SJSA1 (cell line): ENCODE results near the gene AFTPH.

DNA sequence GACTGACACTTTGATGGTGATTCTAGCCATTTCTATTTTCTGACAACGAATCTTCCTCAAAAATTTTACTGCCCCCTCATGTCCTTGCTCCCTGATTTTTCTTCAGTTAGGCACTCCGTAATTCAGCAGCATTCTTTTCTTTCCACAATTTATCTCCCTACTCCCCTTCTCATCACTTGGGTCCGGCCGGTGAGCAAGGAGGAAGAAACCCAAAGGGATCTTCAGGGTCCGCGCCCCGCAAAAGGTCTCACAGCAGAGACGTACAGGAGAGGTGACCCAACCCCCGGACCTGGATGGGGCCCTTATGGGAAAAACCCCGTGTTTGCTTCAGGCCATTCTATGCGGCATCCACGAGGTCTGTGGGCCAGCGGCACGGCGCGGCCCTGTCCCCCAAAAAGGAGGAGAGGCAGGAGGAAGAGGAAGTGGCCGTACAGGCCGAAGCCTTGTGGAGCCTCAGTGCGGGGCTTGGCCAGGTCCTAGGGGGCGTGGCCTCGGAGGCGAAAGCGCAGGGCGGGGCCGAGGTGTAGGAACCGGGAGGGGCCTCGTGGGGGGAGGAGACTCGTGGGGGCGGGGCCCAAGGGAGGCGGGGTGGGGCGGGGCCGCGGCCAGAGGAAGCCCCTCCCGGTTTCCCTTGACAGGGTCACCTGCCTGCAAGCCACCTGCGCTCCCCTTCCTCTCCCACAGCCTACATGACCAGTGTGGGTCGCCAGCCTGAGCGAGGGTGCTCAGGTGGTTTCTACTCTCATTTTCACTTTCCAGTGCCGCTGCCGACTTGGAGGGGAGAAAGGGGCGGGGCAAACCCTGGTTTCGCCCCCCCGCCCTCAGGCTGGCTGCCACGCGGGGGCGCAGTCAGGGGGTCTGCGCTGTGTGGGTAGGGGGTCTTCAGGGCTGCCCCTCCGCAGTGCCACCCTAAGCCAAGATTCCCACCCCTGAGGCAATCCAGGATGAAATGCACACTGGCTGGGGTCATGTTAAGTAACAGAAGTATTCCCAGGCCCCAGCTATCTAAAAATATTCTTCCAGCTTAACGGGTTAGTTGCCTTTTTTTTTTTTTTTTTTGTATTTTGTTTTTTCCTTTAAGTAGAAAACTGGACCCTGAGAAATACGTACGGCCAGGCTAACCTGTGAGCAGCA lies 156.5 kb upstream of the XPO1 start:
- RAMPAGE, long total RNA: no peak

- RAMPAGE, long total RNA: no peak
Observed at GRCh38 chr2:61713335-61714042, 140.4 kb downstream of the FAM161A start.

GRCh38 chr2:62146183-62146531 lies 49.8 kb upstream of the B3GNT2 start:
- RAMPAGE, long total RNA: no peak

GRCh38 chr2:62304497-62305422 lies 108.8 kb downstream of the B3GNT2 start:
- RAMPAGE, long total RNA: no peak

DNA sequence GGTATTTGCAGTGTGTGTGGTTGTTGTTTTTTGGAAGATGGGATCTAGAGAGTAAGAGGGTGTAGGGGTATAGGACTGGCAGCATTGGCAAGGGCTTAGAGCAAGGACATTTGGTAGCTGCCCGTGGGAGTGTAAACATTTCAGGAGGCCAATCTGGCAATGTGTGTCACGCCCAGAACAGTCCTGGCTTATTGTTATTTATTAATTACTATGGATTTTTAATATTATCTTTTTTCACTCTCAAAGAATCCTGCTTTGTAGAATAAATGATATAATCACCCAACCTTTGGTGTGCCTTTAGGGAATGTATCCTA lies 90.4 kb downstream of the TMEM17 start:
- RAMPAGE, long total RNA: no peak

DNA sequence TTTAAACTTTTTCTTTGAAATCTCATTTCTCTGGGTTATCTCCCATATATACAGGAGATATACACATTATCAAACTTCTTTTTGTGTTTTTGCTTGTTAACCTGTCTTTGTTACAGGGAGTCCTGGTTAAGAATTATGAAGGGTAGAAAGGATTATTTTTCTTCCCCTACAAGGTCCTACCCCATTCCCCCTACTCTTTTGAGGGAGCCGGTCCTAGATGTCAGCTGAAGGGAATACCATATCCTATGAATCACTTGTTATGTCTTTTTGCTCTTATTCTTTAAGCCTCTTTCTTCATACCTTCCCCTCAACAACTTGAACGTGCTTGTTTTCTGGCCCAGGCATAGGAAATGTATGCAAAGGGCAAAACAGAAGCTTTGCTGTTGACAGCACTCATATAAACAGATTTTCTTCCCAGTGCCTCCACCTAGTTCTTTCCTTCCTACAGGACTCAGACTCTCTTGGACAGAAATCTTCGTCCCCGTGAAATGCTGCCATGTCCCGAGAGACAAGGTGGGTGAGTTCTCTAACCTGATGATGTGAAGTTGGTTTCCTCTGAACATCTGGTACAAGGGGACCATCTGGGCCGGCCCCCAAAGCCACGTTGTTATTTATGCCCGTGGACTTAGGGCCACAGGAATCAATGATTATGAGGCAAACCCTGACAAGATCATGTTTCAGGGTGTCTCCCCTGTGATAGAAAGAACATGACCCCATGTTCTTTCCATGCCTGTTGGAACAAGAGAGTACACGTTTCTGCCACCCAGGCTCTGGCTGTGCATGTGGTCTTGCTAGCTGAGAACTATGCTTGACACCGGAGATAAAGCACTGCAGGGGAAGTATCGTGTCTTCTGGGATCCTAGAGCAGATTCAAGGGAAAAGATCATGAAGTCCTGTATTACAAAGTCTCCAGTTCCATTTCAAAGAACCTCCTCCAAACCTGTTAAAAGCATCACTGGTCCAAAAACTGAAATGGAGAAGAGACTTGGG lies 64.4 kb downstream of the TMEM17 start:
- RAMPAGE, long total RNA: no peak

DNA sequence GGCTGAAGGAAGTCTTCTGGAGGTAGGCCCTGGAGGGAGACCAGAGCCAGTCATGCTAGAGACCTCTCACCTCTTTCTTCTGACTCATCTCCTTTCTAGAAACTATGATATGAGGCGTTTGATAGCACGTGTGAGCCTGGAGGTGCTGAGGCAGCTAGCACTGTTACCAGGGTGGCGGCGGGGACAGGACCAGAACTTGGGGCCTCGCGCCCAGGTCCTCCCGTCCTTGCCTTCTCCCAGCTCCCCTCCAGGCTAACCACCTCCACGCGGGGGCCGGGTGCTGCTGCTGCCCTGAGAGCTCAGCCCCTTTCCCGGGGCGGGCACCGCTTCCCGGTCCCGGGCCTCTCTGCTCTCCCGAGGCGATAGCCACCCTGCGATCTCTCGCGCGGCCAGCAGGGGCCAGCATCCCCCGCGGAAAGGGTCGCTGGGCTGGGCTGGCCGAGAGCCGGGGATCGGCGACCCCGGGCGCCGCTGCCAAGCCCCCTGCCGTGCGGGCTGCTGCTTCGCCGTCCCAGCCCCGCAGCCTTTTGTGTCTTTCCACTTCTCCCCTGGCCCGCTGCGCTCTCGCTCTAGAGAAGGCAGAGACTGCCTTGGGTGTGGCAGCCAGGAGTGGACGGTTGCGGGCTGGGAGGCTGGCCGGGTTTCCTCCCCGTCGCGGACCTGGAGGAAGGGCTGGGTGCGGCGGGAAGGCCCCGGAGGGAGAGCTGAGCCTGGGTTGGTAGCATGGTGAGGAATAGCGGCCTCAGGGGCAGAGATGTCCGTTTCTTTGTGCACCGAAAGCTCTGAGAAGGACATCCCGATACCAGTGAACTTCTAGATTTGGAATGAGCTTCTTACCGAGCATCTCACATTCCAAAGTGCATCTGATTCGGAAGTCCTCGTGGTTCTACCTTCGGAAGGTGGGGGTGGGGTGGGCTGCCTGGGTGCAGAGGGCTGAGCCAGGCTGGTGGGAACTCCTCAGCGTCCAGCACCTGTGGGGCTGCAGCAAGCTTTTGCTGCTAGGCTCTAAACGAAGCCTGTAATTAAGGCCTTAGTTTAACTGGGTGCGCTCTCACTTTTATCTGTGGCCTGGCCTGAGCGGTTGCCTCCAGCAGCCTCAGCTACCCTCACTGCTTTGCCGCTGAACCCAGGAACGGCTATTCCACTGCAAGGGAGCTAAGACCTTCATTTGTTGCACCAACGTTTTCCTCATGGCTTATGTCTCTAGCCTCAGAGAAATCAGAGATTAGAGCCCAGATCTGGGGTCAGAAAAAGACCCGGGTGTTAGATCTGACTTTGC lies 48.8 kb downstream of the TMEM17 start:
- RAMPAGE, long total RNA: no peak

DNA sequence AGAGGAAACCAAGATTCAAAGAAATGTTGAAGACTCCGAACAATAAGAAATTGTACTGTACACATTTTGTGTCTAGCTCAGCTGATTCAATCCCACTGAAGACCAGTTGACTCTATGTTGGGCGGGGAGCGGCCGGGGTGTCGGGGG lies 670 bp upstream of the EHBP1 start:
- RAMPAGE, long total RNA: no peak

- RAMPAGE, long total RNA: no peak
Observed at GRCh38 chr2:63059292-63060466, 9.0 kb downstream of the OTX1 start.

DNA sequence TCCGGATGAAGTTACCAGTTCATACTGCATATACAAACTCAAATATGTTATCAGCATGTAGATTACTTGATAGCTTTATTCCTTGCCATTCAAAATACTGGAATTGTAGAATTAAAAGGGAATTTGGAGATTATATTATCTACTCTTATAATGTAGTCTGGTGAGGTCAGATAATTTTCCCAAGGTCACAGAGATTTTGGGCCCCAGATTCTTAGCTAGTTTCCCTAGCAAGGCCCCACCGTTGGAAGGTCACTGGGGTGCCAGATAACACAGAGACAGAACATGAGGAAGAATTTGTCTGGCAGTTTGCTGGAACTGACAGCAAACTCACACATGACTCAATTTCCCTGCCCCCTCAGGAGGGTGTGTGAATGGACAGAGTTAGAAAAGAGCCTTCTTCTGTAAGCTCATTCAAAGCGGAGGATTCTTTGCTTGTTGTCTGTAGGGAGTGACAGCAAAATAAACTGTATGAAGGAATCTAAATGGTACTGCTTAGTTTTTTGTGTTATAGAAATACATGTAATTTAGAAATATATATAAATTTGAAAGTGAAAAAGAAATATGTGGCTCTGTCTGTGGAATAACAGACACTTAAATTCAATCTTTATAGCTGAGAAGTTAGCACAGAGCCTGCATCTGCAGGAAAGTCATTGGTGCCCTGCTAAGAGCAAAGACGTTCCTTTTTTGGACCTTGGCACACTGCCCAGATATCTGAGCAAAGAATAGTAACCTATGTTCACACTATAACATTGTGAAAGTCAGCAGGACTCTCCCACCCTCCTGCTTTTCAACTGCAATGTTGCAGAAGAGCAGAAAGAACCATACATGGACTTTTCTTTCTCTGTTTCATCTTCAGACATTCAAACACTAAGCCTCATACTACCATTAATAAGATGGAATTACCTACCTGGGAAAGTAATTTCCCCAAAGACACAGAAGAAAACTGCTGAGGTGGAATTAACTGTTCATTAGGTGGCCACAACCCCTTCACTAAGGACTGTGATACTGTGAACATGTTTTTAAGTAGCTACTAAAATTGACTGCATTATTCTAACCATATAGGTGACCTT lies 2.1 kb downstream of the MDH1 start:
- RAMPAGE, long total RNA: no peak

GRCh38 chr2:63676065-63676538 lies 87.3 kb downstream of the MDH1 start:
- RAMPAGE, long total RNA: no peak

DNA sequence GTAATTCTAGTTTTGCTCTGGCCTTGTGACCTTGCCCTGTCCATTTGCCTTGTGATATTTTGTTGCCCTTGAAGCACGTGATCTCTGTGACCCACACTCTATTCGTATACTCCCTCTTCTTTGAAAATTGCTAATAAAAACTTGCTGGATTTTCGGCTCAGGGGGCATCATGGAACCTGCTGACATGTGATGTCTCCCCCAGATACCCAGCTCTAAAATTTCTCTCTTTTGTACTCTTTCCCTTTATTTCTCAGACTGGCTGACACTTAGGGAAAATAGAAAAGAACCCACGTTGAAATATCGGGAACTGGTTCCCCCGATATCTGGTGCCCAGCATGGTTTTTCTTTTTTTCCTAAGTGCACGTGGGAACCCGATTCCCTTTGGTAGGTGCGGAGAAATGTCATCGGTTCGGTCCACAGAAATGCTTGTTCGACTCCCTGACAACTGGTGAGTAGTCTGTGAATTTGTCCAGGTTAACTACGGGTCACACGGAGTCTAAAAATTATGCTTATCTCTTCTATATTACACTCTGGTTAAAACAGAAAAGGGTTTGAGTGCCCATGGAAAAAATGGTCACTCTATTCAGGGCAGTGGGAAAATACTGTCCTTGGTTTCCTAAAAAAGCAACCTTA lies 29.9 kb downstream of the VPS54 start:
- RAMPAGE, long total RNA: no peak

DNA sequence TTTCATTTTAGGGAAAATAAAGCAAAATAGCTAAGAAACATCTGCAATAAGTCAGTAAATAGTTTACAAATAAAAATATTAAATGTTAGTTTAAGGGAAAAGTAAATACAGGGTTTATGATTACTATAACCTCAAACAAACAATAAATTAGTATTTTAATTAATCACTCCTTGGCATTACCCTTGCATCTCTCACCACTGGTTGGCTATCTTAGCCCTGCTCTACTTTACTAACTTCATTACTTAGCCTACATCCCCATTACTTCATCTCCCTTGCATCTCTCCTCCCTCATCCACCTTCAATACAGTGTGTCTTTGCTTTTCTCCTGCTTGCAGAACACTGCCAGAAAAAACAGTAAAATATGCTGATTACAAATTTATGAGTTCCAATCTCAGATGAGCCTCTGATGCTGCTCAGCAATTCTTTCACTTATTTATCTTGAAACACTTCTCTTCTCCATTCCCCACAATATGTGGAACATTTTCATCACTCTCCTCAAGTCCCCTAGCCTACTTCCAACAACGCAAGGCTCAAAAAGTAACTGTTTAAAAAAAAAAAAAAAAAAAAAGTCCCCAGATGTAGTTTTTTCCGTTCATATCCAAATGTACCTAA lies 7.2 kb downstream of the VPS54 start:
- RAMPAGE, long total RNA: no peak

- RAMPAGE, long total RNA: no peak
Observed at GRCh38 chr2:64140536-64141026, 3.6 kb downstream of the PELI1 start.

DNA sequence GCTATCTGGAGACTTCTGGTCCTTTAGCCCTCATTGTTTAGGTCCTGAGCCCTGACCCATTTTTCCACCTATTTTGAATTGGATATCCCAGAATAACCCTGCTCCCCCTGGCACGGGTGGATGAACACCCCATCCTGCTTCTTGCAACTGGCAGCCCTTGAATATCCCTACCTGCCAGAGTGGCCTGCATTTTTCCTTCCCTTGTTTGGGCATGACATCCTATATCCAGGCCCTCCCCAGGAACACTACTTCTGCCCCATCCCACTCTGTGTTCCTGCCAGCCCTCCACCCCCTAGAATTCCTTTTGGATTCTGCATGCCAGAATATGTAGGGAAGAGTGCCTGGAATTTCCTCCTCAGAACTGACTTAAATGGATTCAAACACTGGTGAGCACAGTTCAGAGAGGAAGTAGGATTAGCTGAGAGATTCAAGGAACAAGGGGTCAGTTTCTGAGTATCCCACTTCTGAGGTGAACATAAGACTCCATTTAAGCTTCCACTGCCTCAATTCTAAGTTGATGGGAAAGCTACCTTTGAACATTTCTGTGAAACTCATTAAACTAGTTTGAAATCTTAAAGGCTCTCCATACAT lies 123.5 kb upstream of the PELI1 start:
- RAMPAGE, long total RNA: no peak

- RAMPAGE, long total RNA: no peak
Observed at GRCh38 chr2:64329746-64330469, 124.1 kb upstream of the LGALSL start.

DNA sequence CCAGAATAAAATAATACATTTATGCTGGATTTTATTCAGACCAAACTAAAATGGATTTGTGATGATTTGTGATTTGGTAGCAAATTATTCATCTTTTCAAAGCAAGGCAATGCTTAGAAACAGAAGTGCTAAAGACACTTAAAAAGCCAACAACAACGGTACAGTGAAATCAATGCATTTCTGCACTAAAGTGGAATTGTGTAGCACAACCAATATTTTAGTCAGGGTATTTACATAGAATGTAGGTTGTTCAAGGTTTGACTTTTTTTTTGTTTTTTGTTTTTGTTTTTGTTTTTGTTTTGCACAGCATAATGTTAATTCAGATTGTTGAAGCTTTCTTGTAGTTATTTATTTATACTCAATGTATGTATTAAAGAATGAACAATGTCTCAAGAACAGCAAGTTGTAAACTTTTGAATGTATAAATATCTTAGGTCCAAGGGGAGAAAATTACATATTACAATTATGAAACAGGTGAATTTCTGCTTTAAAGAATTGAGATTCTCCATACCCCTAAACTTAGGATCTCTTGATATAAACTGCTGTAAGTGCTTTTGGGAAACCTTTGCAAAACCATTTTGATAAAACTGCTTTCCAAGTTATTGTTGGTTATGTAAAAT lies 4.8 kb downstream of the LGALSL start:
- RAMPAGE, long total RNA: no peak

- RAMPAGE, long total RNA: no peak
Observed at GRCh38 chr2:64474187-64474476, 20.2 kb downstream of the LGALSL start.

DNA sequence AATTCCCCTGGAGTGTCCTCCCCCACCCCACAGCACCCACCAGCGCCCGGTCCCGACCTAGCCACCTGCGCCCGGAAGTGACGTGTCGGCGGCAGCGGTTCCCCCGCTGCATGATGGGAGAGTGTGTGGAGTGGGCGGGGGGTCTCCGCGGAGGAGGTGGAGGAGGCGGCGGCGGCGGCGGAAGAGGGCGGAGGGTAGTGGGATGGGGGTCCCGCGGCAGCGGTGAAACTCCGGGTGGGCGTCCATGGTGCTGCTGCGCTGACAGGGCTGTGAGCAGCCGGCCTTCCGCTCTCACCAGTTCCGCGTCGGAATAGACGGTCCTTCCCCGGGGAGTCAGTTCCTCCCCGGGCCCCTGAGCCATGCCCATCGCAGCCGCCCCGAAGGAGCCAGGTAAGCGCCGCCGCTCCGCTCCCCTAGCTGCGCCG lies at the start of gene AFTPH:
Gene AFTPH, plus strand, starts transcription at position 106 of the 425 bp plus-strand sequence.
- RAMPAGE, long total RNA: start-site peak on the plus strand centred at position 133 of the sequence, 61 bp wide, 21 and 10 reads in 2 replicates

- RAMPAGE, long total RNA: no peak
Observed at GRCh38 chr2:64627294-64627786, 26.4 kb downstream of the SERTAD2 start.